GM12878 (cell line): ENCODE results near the genes GALNT17, SPDYE8 and SPDYE9.

DNA sequence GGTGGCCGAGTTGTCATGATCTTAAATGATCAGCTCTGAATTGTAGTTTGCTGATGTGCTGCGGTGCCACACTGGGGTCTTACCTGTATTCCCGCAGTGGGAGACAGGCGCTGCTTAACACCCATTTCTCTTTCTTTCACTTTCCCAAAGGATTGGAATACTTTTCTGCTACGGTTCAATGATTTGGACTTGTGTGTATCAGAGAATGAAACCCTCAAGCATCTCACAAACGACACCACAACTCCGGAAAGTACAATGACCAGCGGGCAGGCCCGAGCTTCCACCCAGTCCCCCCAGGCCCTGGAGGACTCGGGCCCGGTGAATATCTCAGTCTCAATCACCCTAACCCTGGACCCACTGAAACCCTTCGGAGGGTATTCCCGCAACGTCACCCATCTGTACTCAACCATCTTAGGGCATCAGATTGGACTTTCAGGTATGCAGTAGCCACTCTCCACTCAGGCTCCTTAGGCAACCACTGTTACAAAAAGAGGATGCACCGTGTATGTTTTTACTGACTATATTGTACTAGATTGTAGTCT lies 23.9 kb downstream of the TMEM248 start:
- RAMPAGE, long total RNA: no peak
- RRBS, 2 experiments: 92 to 97% methylated on average over 5 of the region's 15 CpGs
CAGE:
- cytosol, long polyA minus RNA: no peak
- cytosol, long polyA plus RNA: no peak
- long polyA plus RNA: no peak
- nucleolus, long total RNA: no peak
- nucleus, long polyA plus RNA: no peak
- nucleus, long total RNA: no peak

- RAMPAGE, long total RNA: no peak
- RRBS, 2 experiments: no CpG with 5 or more reads among the region's 2 CpGs
CAGE:
- cytosol, long polyA minus RNA: no peak
- cytosol, long polyA plus RNA: no peak
- long polyA plus RNA: no peak
- nucleolus, long total RNA: no peak
- nucleus, long polyA plus RNA: no peak
- nucleus, long total RNA: no peak
Measured at GRCh38 chr7:66988927-66989258, 6.5 kb downstream of the SBDS start.

DNA sequence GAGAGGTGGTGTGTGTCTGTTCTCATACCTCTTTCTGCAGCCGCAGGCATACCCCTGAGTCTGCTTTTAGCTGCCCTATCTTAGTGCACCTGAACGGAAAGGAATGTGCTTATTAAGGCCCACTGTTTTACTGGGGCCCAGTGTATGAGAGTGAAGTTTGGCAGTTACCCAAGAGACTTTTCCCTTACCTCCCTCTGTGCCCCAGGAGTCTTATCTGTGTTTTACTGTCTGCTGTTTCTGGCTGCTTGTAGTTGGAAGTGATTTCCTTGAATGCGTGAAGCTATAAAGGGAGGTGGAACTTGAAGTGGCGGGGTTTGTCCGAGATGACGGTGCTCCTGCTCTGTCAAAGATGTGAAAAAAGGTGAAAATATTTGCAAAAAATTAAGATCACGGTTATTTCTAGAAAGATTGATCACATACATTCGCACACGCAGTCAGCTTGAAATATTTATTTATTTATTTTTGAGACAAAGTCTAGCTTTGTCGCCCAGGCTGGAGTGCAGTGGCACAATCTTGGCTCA lies 104.5 kb downstream of the TYW1 start:
- RAMPAGE, long total RNA: no peak
- RRBS, 2 experiments: no CpG with 5 or more reads among the region's 10 CpGs
CAGE:
- cytosol, long polyA minus RNA: no peak
- cytosol, long polyA plus RNA: no peak
- long polyA plus RNA: no peak
- nucleolus, long total RNA: no peak
- nucleus, long polyA plus RNA: no peak
- nucleus, long total RNA: no peak

DNA sequence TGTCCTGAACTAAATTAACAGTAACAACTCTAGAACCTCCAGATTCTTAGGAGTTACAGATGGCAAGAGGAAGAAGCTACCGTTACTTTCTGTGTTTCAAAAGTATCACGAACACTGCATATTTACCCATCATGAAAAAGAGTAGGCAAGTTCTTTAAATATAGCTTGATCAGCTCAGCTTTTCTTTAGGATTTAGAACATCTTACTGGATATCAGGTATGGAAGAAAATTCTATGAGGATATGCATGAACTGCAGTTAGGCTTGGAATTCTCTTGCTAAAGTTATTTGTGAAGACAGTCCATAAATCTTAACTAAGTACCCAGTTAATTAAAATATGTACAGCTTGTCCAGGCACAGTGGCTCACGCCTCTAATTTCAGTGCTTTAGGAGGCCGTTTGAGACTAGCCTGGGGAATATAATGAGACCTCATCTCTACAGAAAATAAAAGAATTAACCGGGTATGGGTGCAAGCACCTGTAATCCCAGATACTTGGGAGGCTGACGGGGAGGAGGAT lies 1055.0 kb upstream of the AUTS2 start:
- RAMPAGE, long total RNA: no peak
- RRBS, 2 experiments: no CpG with 5 or more reads among the region's 6 CpGs
CAGE:
- cytosol, long polyA minus RNA: no peak
- cytosol, long polyA plus RNA: no peak
- long polyA plus RNA: no peak
- nucleolus, long total RNA: no peak
- nucleus, long polyA plus RNA: no peak
- nucleus, long total RNA: no peak

DNA sequence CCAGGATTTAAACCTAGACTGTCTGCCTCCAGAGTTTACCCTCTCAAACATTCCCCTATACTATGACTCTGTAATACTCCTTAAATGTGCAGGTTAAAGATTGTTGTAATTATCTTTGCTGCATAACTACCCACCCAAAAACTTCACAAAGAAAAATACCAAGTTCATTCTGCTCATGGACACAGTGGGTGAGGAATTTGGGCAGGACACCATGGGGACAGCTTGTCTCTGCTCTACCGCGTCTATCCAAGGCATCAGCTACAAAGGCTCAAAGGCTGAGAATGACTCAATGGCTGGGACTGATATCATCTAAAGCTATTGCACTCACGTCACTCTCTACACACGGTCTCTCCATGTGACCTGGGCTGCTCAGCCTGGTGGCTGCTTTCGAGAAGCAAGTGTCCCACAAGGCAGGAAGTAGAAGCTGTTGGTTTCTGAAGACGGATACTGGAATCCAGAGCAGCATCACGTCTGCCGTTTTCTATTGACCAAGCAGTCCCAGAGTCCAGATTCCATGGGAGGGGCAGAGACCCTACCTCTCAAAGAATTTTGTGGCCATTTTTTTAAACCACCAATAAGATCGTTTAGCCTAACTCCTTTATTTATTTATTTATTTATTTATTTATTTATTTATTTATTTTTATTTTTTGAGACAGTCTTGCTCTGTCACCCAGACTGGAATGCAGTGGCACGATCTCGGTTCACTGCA lies 185.6 kb upstream of the AUTS2 start:
- RAMPAGE, long total RNA: no peak
- RRBS, 2 experiments: no CpG with 5 or more reads among the region's 11 CpGs
CAGE:
- cytosol, long polyA minus RNA: no peak
- cytosol, long polyA plus RNA: no peak
- long polyA plus RNA: no peak
- nucleolus, long total RNA: no peak
- nucleus, long polyA plus RNA: no peak
- nucleus, long total RNA: no peak

- RAMPAGE, long total RNA: no peak
- RRBS, 2 experiments: no CpG with 5 or more reads among the region's 1 CpG
CAGE:
- cytosol, long polyA minus RNA: no peak
- cytosol, long polyA plus RNA: no peak
- long polyA plus RNA: no peak
- nucleolus, long total RNA: no peak
- nucleus, long polyA plus RNA: no peak
- nucleus, long total RNA: no peak
Measured at GRCh38 chr7:69721631-69722037, 123.4 kb downstream of the AUTS2 start.

DNA sequence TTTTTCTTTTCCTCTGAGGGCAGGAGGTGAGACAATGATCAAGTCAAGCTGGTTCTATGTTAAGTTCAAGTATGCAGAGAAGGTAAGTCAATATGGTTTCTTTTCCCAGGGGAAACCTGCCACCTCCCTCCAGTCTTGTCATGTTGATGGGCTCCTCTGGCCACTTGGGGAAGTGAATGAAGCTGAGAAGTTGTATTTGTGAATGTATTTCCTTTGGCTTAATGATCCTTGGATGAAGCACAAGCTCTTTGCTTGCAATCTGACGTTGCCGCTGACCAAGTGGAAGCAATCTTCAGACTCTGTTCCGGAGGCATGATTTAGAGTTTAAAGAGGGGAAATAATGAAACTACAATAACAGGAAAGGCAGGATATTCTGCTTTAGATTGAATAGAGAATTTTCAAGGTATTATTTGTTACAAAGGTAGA lies 369.5 kb downstream of the AUTS2 start:
- RAMPAGE, long total RNA: no peak
- RRBS, 2 experiments: no CpG with 5 or more reads among the region's 3 CpGs
CAGE:
- cytosol, long polyA minus RNA: no peak
- cytosol, long polyA plus RNA: no peak
- long polyA plus RNA: no peak
- nucleolus, long total RNA: no peak
- nucleus, long polyA plus RNA: no peak
- nucleus, long total RNA: no peak

GRCh38 chr7:70497396-70497931 lies 634.5 kb upstream of the GALNT17 start:
- RAMPAGE, long total RNA: no peak
- RRBS, 2 experiments: no CpG with 5 or more reads among the region's 6 CpGs
CAGE:
- cytosol, long polyA minus RNA: no peak
- cytosol, long polyA plus RNA: no peak
- long polyA plus RNA: no peak
- nucleolus, long total RNA: no peak
- nucleus, long polyA plus RNA: no peak
- nucleus, long total RNA: no peak

DNA sequence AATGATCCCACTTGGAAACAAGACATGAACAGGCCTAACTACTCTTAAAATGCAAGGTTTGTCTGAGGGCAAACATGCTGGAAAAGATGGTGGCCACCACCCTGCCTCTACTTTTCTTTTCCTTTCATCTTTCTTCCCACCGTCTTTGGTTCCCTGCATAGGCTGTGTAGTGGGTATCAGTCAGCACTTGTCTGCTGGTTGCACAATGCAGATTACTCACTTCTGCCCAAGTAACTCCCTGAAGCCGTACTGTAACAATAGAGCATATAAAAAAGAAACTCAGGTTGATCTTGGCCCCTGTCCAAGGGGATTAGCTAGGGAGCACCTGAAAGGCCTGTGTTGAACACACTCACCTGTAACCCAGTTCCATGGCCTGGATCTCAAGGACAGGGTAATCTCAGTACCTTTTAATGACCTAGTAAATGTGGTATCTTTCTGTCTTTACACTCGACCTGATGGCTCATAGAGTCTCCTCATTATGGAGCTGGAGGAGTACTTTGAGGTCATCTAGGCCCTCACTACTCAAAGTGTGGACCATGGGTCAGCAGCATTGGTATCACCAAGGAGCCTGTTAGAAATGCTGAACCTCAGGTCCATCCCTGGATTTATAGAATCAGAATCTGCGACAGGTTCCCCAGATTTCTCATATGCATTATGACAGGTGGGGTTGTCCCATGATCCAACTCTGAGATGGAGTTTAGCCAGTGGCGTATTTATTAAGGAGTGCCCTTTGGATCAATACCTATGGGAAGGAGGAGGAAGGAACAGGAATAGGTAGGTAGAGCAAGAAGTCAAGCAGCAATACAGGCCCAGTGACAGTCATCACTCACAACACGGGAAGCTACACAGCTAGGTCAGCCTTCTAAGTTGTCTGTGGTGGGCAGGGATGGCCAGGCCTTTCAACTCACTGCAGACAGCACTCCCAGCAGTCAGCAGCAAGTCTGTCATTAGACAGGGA lies 532.7 kb upstream of the GALNT17 start:
- RAMPAGE, long total RNA: no peak
- RRBS, 2 experiments: no CpG with 5 or more reads among the region's 6 CpGs
CAGE:
- cytosol, long polyA minus RNA: no peak
- cytosol, long polyA plus RNA: no peak
- long polyA plus RNA: no peak
- nucleolus, long total RNA: no peak
- nucleus, long polyA plus RNA: no peak
- nucleus, long total RNA: no peak

DNA sequence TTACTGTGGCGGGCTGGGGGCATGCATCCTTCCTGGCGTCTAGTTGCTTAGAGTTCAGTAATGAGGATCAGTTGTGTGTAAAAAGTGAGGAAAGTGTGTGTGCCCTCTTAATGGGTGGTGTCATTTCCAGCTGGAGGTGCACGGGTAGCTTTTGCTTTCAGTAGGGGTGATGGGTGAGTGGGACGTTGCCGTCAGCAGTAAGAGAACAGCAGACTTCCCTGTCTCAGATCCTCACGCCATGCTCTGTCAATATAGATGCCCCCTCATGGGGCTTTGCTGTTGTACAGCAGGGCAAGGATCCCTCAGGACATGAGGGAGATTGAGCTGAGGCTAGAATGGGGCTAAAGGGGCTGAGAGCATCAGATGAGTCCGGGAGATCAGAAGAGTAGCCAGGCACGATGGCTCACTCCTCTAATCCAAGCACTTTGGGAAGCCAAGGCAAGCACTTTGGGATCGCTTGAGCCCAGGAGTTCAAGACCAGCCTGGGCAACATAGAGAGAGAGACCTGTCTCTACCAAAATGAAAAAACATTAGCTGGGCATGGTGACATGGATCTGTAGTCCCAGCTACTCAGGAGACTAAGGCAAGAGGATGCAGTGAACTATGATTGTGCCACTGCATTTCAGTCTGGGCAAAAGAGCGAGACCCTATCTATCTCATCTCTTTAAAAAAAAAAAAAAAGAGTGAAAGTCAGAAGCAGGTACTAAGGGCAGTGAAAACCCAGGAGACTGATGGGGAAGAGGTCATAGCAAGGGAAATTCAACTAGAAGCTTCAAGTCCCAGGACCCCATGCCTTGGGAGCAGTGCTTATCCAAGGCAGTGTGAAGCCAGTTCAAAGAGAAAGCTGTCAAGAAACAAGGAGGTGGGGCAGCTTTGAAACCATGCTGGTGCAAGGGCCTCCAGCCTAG lies 352.3 kb upstream of the GALNT17 start:
- RAMPAGE, long total RNA: no peak
- RRBS, 2 experiments: no CpG with 5 or more reads among the region's 10 CpGs
CAGE:
- cytosol, long polyA minus RNA: no peak
- cytosol, long polyA plus RNA: no peak
- long polyA plus RNA: no peak
- nucleolus, long total RNA: no peak
- nucleus, long polyA plus RNA: no peak
- nucleus, long total RNA: no peak

GRCh38 chr7:70860777-70861148 lies 271.2 kb upstream of the GALNT17 start:
- RAMPAGE, long total RNA: no peak
- RRBS, 2 experiments: no CpG with 5 or more reads among the region's 3 CpGs
CAGE:
- cytosol, long polyA minus RNA: no peak
- cytosol, long polyA plus RNA: no peak
- long polyA plus RNA: no peak
- nucleolus, long total RNA: no peak
- nucleus, long polyA plus RNA: no peak
- nucleus, long total RNA: no peak

GRCh38 chr7:71131141-71132262 lies at the start of gene GALNT17:
GALNT17 (plus strand) TSS chr7:71132144.
- RAMPAGE, long total RNA: no peak
- RRBS, 2 experiments: 12 to 33% methylated on average over 50 to 62 of the region's 132 CpGs
CAGE:
- cytosol, long polyA minus RNA: no peak
- cytosol, long polyA plus RNA: no peak
- long polyA plus RNA: no peak
- nucleolus, long total RNA: no peak
- nucleus, long polyA plus RNA: no peak
- nucleus, long total RNA: no peak

GRCh38 chr7:71206185-71206679 lies 74.3 kb downstream of the GALNT17 start:
- RAMPAGE, long total RNA: no peak
- RRBS, 2 experiments: no CpG with 5 or more reads among the region's 6 CpGs
CAGE:
- cytosol, long polyA minus RNA: no peak
- cytosol, long polyA plus RNA: no peak
- long polyA plus RNA: no peak
- nucleolus, long total RNA: no peak
- nucleus, long polyA plus RNA: no peak
- nucleus, long total RNA: no peak

DNA sequence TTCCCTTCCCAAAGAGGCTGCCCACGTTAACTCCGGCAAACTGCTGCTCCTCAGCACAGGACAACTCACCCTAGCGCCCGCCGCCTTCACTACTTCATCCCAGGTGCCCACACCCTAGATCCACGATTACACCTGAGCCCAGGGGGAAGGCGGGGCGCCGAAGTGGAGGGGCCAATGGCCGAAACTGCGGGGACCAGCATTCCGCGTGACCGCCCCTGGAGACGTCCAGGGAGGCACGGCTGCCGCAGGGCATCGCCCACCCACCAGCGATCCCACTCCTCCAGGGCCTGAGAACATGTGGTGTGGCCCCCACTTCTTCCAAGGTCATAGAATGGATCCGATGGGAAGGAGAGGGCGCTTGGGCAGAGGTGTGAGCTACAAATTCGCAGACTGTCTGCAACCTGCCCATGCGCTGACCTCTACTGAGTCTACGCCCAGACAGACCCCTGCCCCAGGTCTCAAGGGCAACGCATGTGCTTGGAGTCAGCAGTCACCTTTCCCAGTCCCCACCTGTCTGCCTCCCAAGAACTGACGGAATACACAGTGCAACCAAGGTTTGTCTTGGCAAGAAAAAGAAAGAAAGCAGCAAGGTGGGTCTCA lies 74.5 kb downstream of the CALN1 start:
- RAMPAGE, long total RNA: no peak
- RRBS, 2 experiments: no CpG with 5 or more reads among the region's 26 CpGs
CAGE:
- cytosol, long polyA minus RNA: no peak
- cytosol, long polyA plus RNA: start-site peak on the minus strand centred at position 117 of the sequence, 52 bp wide, 143 and 64 reads in 2 replicates
- long polyA plus RNA: start-site peak on the minus strand centred at position 122 of the sequence, 59 bp wide, 118 and 136 reads in 2 replicates
- nucleolus, long total RNA: no peak
- nucleus, long polyA plus RNA: start-site peak on the minus strand centred at position 118 of the sequence, 49 bp wide, 98 and 102 reads in 2 replicates
- nucleus, long total RNA: no peak

- RAMPAGE, long total RNA: no peak
- RRBS, 2 experiments: no CpG with 5 or more reads among the region's 18 CpGs
CAGE:
- cytosol, long polyA minus RNA: no peak
- cytosol, long polyA plus RNA: no peak
- long polyA plus RNA: no peak
- nucleolus, long total RNA: no peak
- nucleus, long polyA plus RNA: no peak
- nucleus, long total RNA: no peak
Measured at GRCh38 chr7:72435177-72435994, 23.2 kb upstream of the CALN1 start.

DNA sequence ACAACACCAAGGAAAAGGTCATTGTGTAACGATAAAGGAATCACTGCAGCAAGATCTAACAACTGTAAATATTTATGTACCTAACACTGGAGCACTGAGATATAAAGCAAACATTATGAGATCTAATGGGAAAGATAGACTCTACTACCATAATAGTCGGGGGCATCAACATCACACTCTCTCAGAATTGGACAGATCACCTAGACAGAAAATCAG lies 96.1 kb downstream of the TYW1B start:
- RAMPAGE, long total RNA: no peak
- RRBS, 2 experiments: no CpG with 5 or more reads among the region's 2 CpGs
CAGE:
- cytosol, long polyA minus RNA: no peak
- cytosol, long polyA plus RNA: no peak
- long polyA plus RNA: no peak
- nucleolus, long total RNA: no peak
- nucleus, long polyA plus RNA: no peak
- nucleus, long total RNA: no peak

GRCh38 chr7:72878923-72879547 lies 45.9 kb upstream of the POM121 start:
- RAMPAGE, long total RNA: no peak
- RRBS, 2 experiments: no CpG with 5 or more reads among the region's 40 CpGs
CAGE:
- cytosol, long polyA minus RNA: no peak
- cytosol, long polyA plus RNA: no peak
- long polyA plus RNA: start-site peak on the plus strand at chr7:72879252-72879424, 94 and 129 reads in 2 replicates
- nucleolus, long total RNA: no peak
- nucleus, long polyA plus RNA: no peak
- nucleus, long total RNA: no peak

GRCh38 chr7:73029634-73030109 lies at the start of gene SPDYE8:
SPDYE8 (minus strand) TSS chr7:73029766.
- RAMPAGE, long total RNA: no peak
- RRBS, 2 experiments: no CpG with 5 or more reads among the region's 10 CpGs
CAGE:
- cytosol, long polyA minus RNA: no peak
- cytosol, long polyA plus RNA: no peak
- long polyA plus RNA: no peak
- nucleolus, long total RNA: no peak
- nucleus, long polyA plus RNA: no peak
- nucleus, long total RNA: no peak

DNA sequence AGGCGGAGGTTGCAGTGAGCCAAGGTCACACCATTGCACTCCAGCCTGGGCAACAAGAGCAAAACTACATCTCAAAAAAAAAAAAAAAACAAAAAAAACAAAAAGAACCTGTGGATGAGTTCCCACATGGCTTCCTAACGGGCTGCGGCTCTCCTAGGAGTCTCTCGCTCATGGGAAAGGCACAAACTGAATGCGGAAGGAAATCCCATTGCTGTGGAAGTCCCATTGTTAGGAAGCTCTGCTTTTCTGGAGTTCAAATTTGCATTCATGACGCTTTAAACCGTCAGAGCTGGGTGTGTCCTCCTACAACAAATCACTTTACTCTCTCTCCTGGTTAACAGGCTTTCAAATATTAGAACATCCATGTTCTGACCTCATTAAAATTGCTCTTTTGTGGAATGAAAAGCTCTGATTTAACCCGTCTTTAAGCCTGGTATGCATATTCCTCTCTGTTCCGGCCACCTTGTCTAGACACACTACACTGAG lies at the start of gene SPDYE9:
Gene SPDYE9 (minus strand): TSS at position 230 of the 486 bp plus-strand sequence.
- RAMPAGE, long total RNA: no peak
- RRBS, 2 experiments: no CpG with 5 or more reads among the region's 9 CpGs
CAGE:
- cytosol, long polyA minus RNA: no peak
- cytosol, long polyA plus RNA: no peak
- long polyA plus RNA: no peak
- nucleolus, long total RNA: no peak
- nucleus, long polyA plus RNA: no peak
- nucleus, long total RNA: no peak

DNA sequence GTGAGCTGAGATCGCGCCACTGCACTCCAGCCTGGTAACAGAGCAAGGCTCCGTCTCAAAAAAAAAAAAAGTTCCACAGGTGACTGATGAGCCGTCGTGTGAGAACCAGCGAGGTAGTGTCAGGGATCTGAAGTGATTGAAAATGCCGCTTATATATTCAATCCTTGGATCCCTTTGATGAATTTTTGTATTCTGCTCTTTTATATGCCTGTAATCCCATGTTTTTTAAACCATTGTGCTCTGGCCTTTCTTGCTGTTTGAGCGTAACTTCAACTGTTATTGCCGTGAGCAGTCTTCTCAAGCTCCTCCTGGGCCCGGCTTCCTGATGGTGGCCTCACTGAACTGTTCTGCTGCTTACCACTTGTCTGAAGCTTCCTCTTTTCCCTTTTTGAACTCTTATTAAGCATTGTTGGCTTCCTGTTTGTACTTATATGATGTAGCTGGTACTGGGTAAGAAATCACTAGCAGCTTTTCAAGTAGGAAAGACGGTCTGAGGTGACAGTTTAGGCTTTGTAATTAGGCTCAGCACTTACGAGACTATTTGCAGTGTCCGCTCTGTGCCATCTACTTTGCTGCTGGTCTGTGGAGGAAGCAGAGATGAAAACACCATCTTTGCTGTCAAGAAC lies 16.7 kb downstream of the NSUN5 start:
- RAMPAGE, long total RNA: no peak
- RRBS, 2 experiments: no CpG with 5 or more reads among the region's 13 CpGs
CAGE:
- cytosol, long polyA minus RNA: no peak
- cytosol, long polyA plus RNA: no peak
- long polyA plus RNA: no peak
- nucleolus, long total RNA: no peak
- nucleus, long polyA plus RNA: no peak
- nucleus, long total RNA: no peak